ENCODE measurements around a stretch of chr1.

DNA sequence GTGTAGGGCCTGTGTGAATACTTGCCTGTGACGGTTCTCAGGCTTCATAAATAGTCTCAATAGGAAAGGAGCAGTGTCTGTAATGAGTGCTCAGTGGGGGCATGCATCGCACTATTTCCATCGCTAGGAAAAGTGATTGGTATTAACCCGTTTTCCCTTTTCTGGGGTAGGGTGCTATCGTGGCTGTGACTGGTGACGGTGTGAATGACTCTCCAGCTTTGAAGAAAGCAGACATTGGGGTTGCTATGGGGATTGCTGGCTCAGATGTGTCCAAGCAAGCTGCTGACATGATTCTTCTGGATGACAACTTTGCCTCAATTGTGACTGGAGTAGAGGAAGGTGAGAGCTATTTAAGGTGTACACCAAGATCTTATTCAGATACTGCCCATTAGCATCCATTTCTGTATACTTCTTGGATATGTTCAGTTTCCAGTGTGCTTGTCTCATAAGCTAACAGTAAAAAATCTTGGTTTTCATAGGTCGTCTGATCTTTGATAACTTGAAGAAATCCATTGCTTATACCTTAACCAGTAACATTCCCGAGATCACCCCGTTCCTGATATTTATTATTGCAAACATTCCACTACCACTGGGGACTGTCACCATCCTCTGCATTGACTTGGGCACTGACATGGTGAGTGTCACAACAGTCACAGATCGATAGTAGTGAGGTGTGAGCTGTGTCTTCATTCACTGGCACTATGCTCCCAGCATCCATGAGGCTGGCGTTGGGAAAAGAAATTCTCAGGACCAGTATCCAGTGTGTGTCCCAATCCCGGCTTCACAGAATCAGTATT is 25.6 kb downstream of the ATP1A1 start:
- PRO-cap: no peak

DNA sequence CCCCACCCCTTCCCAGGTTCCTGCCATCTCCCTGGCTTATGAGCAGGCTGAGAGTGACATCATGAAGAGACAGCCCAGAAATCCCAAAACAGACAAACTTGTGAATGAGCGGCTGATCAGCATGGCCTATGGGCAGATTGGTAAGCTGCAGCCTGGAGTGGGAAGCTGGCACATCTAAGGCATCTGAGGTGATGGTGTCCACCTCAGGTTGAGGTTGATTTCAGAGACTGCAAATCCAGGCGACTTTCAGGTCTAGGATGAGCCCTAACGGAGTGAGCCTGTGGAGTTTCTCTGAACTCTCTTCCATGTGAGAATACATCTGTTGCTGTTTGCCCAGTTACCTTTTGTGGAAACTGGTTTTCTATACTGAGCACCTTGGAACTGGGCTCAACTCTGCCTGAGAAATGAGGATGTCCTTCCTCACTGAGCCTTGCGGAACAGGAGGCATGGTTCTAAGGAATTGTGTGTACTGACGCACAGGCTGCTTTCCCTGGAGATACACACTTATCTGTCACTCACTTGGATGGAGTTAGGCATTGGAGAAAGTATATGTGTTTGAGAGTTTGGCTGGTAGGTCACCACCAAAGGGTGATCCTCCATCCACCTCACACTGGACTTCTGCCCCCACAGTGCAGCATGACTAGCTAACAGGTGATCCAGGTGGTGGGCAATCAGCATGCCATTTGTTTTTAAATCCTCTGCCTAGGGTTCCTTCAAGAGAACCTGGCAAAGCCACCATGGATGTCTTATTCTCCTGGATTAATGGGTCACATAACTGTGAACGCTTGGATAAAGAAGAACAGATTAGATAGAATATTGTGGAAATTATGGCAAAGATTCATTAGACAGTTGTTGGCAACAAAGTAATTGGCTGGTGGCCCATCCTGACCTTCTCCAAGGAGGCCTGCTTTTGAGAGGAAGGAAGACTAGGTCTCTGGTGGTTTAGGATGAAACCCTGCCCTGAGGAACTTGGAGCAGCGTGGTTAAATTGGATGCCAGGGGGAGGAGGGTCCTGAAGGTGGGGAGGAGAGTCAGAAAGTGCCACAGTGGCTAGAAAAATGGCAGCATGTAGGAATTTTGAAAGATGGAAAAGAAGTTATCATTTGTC is 26.7 kb downstream of the ATP1A1 start:
- PRO-cap: no peak

- PRO-cap: no peak
These were observed 71.8 kb downstream of the CD58 start for GRCh38 chr1:116498951-116499516.

- PRO-cap: no peak
These were observed 66.4 kb downstream of the CD58 start for GRCh38 chr1:116504303-116504934.

- PRO-cap: no peak
These were observed 17.4 kb downstream of the CD58 start for GRCh38 chr1:116553330-116553895.

GRCh38 chr1:116666033-116666541 is 1.4 kb downstream of the IGSF3 start:
- PRO-cap: no peak

DNA sequence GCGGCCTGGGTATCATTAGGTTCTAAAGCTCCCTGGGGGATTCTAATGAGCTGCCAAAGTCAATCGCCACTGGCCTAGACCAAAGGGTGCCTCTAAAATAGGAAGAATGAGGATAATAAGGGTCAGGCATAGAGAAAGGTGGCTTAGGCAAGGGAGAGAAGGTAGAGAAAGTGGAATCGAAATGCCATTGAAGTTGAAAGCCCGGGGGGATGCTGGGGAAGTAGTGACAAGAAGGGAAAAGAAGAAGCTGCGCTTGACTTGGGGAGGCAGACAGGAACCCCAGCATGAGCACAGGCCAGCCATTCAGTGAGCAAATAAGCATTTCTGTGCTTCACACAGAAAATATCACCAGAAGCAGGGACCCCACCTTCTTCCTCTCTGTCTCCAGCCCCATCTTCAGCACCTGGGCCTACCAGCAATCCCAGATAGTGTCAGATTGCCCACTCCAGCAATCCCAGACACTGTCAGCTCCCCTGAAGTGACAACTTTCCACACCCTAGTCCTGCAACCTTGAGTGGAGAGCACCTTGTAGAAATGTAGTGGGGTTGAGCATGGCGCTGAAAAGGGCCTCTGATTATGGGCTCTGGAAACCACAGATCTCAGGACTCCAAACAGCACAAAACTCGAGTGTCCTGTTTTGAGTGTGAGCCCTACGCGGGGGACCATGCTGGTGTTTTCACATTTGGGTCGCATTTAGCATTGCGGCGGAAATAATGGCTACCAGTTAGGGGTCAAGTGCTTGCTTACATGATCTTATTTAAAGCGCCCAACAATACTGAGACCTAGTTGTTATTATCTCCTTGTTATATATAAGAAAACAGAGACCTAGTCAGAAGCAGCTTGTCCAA is 1.6 kb downstream of the CD2 start:
- PRO-cap: no peak

- PRO-cap: no peak
These were observed 10.3 kb downstream of the CD2 start for GRCh38 chr1:116764374-116765002.

- PRO-cap: no peak
These were observed 14.9 kb downstream of the CD2 start for GRCh38 chr1:116769192-116769420.

DNA sequence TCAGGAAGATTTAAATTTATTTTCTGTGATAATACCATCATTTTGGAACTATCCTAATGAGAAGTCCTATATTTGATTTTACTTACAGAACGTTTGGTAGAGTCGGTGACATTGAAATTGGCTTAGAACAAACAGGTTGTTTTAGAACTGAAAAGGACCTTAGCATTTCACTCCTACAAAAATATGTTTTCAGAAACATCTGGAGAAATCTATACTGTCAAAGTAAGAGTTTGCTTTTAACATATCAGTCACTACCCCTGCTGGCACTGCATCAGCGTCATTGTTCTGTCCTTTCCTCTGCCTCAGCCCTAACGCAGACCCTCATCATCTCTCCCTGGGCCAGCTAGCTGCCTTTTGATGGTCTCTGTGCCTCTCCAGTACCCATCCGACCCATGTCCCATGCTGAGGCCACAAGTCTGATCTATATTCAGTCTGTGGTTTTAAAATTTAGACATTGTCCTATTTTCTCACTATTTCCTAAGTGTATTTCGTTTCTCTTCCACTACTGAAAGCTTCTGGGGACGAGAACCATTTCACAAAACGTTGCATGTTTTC is 53.1 kb downstream of the CD2 start:
- PRO-cap: no peak

DNA sequence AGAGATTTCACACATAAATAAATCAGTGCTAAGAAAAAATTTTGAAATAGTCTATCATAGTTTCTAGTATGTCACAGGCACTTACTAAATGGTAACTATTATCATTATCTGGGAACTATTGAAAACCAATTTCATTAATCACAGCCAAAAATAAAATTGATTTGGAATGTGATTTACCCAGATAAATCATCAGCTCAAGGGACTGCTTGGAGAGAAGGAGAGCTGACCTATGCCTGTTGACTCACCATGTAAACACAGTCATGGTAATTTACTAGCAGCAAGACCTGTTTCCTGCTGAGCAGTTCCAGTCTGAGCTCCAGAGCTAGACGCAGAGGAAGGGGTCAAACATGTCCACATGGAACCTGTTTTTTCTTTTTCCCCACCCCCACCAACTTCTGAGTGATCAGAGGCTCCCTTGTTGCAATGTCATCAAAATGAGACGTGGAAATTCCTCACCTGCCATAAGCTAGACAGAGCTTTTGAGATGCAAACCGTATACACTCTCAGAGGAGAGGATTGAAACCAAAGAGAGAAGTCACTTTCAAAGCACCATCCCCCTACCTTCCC is 56.1 kb upstream of the PTGFRN start:
- PRO-cap: unidirectional peak, plus-strand start at position 301 of the sequence

DNA sequence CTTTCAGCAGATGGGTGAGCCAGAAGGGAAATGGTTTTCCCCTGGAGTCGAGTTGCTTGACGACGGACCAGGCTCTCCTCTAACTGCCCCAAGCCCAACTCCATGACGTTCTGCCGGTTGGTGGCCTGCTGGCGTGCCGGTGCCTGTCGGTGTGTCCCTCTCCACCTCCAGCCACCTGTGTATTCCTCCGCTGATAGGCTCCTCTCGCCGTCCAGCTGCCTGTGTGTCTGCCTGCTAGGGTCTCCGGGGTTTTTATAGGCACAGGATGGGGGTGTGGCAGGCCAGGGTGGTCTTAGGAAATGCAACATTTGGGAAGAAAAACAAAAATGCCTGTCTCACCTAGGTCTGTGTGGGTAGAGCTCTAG is 34.3 kb upstream of the PTGFRN start:
- PRO-cap: no peak

DNA sequence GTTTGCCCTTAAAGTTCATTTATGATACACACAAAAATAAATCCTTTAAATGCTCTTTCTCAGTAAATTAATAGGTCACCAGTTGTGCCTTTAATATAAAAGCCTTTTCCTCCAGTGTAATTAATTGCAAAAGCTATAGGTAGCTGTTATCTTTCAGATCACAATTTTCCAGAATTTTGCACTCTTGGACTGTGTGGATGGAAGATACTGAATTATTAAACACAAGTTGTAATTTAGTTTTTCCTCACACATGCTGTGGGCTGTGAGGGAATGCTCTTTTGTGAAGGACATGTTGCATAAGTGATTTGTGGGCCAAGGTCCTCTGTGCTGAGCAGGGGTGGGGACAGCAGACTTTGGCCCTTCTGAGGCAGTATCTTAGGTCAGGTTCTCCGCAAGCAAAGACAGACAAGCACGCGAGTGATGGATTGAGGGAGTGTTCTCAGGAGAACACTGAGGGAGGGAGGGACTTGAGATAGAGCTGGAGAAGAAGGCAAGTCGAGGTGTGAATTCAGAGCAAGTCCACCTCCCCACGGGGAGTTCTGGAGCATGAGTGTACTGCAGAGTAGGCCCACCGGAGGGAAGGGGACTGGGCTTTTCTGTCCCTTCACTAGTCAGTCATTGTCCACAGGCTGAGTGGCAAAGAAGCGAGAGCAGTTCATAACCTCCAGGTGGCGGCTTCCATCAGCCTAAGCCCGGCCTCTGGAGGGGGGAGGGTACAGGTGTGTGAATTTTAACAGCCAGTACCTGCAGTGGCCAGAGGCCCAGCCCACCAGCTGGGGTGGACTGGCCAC is 19.2 kb upstream of the CD101 start:
- PRO-cap: no peak

- PRO-cap: no peak
These were observed 27.4 kb downstream of the TRIM45 start for GRCh38 chr1:117093833-117094827.

GRCh38 chr1:117268669-117269557 is 58.2 kb upstream of the VTCN1 start:
- PRO-cap: no peak

GRCh38 chr1:117271850-117272368 is 61.2 kb upstream of the VTCN1 start:
- PRO-cap: no peak

DNA sequence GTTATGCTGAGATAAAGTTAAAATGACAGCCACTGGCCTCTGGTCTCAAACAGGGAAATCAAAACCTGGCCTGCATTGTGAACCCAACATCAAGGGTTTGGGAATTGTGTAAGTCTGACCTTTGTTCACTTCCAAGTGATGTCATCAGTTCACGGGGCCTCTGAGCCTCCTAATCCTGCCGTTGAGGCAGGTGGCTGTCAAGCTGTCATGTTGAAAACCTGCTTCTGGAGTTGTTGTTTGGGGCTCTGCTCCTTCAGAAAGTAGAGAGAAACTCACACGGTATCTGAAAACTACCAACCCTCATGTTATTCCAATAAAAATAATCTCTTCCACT is 61.0 kb upstream of the TENT5C start:
- PRO-cap: no peak

- PRO-cap: no peak
These were observed 26.3 kb downstream of the TENT5C start for GRCh38 chr1:117631972-117632707.

GRCh38 chr1:117678442-117679137 is 72.7 kb downstream of the TENT5C start:
- PRO-cap: no peak

DNA sequence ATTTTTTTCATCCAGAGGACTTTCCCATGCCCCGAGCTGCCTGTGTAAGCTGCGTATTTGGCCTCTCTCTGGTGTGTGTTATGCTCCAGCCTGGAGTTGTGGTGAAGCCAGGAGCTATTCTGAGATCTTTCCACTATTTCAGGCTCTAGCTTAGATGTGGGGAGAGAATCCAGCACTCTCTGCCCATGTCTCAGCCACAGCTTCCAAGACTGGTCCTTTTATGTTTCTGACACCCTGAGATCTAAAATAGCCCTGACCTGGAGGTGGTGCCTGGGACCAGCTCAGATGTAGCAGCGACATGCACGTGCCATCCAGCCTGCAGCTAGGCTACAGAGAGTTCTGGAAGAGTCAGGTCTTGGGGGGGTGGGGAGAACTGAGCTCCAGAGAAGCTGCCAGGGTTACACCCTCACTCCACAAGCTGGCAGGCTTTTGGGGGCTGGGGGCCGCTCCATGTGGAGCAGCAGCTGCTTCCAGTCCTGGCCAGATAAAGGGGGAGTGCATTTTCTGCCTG is 76.6 kb downstream of the TENT5C start:
- PRO-cap: unidirectional peak, minus-strand start at position 80 of the sequence; unidirectional peak, minus-strand start at position 192 of the sequence